ENCODE results near the gene RALA.

- PRO-cap = no peak
These were observed 255.0 kb downstream of the ELMO1 start for GRCh38 chr7:37193508-37194144.

DNA sequence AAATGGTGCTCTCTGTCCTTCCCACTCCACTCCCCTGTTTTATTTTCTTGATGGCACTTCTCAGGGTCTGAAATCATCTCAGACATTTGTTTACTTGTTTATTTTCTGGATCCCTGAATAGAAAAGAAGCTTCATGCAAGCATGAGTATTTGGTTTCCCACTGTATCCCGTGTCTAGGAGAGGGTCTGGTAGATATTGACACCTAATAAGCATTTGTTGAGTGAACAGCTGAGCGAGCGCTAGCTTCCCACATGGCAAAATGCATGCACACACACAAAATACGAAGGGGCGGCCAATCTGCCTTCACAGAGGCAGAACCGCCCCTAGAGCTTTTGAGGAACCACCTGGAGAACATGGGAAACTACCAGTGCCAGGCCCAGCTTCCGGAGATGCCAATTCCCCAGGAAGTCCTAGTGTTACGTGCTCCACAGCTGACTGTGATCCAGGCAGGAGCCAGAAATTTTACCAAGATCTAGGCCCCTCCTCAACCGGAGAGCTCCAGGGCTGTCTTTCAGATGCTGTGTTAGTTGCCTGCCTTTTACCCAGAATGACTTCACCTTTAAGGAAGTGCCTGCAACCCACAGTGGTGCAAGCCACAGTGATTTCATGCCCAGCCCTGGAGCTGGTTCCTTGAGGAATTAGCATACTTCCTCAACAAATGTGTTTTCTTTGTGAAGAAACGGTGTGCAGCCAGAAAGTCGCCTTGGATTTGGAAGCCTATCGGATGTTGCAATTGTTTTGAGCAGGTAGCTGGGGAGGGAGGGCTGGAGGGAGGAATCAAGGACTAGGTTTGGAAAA, 63.0 kb downstream of the ELMO1 start:
- PRO-cap = no peak

DNA sequence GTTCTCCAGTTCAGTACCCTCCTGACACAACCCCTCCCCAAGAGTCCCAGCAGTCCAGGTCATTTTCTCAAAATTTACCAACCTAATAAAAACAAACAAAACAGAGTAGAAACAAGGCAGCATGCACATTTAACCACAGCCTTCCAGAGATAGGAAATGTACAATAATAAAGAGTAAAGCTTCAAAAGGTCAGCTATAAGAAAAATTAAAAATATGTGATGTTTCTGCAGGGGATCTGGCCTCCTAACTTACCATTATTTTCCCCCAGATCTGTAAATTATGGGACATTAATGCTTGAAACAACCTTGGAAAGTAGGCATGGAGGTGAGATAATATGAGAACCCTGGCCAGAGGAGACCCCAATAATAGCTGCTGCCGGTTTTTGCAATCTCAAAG, 1.9 kb downstream of the ELMO1 start:
- PRO-cap = no peak

GRCh38 chr7:37570109-37570494, 113.5 kb upstream of the GPR141 start:
- PRO-cap = no peak

- PRO-cap = no peak
These were observed 65.9 kb upstream of the GPR141 start for GRCh38 chr7:37617287-37618405.

DNA sequence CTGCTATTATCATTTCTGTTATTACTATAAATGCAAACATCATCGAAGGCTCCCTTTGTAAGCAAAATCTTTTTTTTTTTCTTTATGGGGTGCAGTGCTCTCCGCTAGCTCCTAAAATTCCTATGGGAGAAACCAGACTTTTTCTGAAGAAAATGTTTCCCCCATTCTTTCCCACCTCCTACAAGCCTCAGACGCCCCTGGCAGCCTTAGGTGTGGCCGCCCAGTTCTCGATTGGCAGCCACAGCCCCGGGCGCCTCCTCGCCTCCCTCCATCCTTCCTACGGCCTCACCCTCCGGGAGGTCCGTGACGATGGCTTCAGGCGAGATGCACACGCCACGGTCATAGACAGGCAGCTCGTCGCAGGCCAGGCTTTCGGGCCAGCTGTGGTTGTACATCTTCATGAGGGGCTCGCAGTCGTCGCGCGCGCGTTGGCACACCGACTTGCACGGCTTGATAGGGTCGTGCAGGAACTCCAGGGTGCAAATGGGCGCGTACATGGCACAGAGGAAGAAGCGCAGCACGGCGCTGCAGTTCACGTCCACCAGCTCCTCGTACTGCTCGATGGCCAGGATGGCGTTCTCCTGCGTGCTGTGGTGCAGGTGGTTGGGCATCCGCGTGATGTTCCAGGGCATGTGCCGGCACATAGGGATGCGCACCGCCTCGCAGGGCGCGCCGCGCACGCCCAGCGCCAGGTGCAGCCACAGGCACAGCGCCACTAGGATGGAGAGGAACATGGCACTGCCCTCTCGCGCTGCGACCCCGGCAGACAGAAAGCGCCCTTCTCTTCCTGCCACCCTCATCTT, 612 bp downstream of the SFRP4 start:
- PRO-cap = no peak

DNA sequence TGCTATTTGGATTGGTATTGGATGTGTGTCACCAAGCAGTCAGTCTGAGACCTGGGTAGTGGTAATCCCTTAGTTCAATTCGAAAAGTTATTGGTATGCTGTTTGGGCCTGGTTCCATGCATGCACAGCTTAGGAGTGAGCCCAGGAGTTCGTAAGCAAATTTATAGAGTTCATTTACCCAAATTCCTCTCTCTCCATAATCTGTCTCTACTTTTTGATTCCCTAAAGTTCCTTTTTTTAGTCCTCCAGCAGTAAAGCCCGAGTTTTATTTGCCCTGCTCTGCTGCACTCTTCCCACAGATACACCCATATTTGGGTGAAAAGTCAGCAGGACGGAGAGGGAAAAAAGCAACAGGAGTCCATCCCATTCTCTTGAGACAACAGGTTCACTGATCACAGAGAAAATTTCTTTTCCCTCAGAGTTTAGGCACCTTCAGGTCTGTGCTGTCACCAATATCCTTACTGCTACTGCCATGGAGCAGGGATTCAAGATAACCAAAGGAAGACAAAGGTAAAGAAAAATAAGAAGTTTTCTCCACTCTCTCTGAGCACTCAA, 82.5 kb downstream of the EPDR1 start:
- PRO-cap = no peak

DNA sequence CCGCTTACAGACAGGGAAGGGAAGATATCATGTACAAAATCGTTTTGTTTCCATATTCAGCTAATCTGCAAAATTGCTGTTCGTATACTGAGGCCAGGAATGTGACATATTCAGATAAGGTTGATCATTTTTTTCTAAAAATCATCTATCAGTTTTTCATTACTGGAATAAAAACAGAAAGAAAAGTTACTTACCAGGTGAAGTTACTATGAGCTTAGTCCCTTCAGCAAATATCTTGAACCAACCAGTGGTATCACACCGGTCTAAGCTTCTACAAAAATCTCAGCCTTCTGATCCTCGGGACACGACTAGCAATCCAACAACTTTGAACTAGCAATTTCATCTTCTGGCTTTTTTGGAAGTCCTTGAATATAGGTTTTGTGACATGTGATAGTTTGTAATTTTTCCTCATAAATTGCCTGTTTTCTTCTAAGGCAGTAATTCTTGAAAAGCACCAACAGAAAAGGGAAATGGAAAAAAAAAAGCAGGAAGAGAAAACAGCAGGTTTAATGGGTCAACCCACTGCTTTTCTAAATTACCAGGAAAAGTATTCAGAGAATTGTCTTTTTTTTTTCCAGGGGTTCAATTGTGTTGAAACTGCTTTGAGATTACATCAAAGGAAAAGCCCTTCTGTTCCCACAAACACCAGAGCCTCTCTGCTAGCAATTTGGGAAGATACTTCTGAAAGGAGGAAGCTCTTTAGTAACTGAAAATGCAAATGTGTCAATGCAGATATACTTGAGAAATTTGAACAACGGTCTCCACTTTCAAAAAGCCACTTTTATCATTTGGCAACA, 98.2 kb downstream of the STARD3NL start:
- PRO-cap = no peak

- PRO-cap = no peak
These were observed 152.9 kb downstream of the STARD3NL start for GRCh38 chr7:38330605-38331632.

GRCh38 chr7:38863361-38864004, 45.5 kb downstream of the VPS41 start:
- PRO-cap = no peak

DNA sequence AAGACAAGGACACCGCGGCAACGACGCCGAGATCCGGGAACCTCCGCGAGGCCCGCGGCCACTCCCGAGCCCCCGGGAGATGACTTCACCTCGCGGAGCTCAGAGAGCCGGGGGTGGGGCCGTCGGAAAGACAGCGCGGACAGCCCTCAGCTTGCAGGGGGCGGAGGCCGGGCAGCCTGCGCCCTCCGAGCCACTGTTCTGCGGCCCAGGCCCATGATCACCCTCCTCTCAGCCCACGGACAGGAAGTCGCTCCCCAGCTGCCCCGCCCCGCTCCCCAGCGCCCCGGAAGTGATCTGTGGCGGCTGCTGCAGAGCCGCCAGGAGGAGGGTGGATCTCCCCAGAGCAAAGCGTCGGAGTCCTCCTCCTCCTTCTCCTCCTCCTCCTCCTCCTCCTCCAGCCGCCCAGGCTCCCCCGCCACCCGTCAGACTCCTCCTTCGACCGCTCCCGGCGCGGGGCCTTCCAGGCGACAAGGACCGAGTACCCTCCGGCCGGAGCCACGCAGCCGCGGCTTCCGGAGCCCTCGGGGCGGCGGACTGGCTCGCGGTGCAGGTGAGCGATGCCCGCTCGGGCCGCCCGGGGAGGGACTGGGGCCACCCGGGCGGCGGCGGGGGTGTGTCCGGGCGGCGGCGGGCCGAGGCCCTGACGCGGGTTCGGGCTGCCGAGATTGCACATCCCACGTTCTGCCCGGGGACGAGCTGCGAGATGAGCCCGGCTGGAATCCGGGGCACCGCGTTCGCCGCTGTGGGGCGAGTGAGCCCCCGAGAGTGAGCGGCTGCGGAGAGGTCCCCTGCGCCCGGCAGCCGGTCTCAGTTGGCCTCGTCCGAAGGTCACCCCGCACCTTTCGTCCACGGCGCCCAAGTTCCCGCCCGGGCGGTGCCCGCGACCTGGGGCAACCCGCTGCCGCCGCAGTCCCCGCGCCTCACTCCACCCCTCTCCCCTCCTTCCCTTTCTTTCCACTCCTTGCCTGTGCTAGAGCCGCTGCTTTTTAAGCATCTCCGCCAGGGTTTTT, at the start of gene RALA:
RALA (plus strand) TSS at position 297 of the 1,010 bp plus-strand sequence.
- PRO-cap = bidirectional peak, plus-strand start at position 320 of the sequence, minus-strand start at position 230 of the sequence

DNA sequence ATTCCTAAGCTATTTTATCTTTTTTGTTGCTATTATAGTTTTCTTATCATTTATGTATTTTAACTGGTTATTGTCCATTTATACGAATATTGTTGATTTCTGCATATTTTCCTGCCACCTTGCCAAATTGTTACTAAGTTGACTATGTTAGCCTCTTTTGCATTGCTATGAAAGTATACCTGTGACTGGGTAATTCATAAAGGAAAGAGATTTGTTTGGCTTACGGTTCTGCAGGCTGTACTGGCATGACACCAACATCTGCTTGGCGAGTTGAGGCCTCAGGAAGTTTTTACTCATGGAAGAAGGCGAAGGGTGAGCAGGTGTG, 8.3 kb downstream of the RALA start:
- PRO-cap = no peak

GRCh38 chr7:39760137-39760490, 136.7 kb downstream of the RALA start:
- PRO-cap = no peak

GRCh38 chr7:39951921-39952232, 1.8 kb downstream of the CDK13 start:
- PRO-cap = no peak

DNA sequence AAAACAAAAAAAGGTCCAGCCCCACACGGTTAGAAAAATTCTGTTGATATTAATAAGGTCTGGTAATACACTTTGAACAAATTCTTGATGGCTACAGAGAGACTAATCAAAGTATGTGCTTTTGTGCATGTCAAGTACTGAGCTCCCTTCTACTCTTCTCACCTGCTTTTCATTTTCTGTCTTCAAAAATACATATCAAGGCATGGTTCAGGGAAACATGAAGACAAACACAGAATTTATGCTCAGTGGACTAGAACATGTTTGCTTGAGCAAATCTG, 21.8 kb downstream of the CDK13 start:
- PRO-cap = no peak

GRCh38 chr7:39972377-39972645, 22.3 kb downstream of the CDK13 start:
- PRO-cap = no peak

DNA sequence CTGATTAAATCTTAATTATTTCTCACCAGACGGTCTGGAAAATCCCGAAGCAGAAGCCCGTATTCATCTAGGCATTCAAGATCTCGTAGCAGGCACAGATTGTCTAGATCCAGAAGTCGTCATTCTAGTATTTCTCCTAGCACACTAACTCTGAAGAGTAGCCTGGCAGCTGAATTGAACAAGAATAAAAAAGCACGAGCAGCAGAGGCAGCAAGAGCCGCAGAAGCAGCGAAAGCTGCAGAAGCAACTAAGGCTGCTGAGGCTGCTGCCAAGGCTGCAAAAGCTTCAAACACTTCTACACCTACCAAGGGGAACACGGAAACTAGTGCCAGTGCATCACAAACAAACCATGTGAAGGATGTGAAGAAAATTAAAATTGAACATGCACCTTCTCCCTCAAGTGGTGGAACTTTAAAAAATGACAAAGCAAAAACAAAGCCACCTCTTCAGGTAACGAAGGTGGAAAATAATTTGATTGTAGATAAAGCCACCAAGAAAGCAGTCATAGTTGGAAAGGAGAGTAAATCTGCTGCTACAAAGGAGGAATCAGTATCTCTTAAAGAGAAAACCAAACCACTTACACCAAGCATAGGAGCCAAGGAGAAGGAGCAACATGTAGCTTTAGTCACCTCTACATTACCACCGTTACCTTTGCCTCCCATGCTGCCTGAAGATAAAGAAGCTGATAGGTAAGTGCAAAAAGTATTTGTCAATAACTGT, 37.7 kb downstream of the CDK13 start:
- PRO-cap = no peak

- PRO-cap = no peak
These were observed 41.6 kb downstream of the CDK13 start for GRCh38 chr7:39991713-39992067.

- PRO-cap = no peak
These were observed 79.8 kb downstream of the CDK13 start for GRCh38 chr7:40029798-40030257.

- PRO-cap = no peak
These were observed 680.7 kb downstream of the SUGCT start for GRCh38 chr7:40815423-40815935.

Measured in left common carotid artery plus branches (tissue), 1 donor.